M059J (cell line): Measurements from ENCODE around the gene ANKMY1.

GRCh38 chr2:239280912-239281792, 119.7 kb downstream of the HDAC4 start:
- RAMPAGE, long total RNA = no peak

- RAMPAGE, long total RNA = no peak
Observed at GRCh38 chr2:239295368-239295690, 105.5 kb downstream of the HDAC4 start.

DNA sequence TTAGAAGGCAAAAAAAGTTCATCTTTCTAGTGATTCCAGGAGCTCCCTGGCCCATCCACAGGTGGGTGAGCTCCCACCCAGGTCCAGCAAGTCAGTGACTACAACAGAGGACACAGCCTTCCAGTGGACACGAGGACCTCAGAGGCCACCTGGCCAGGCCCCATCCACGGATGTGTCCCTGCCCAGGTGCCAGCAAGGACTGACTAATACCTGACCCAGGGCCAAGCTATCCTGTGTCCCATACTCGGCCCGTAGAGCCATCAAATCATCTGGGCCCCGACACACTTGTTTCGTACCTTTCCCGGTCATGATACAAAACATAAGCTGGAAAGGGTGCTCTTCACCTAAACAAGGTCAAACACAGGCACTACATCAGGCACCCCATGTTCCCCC, 94.6 kb downstream of the HDAC4 start:
- RAMPAGE, long total RNA = no peak

GRCh38 chr2:239326564-239327356, 74.1 kb downstream of the HDAC4 start:
- RAMPAGE, long total RNA = no peak

GRCh38 chr2:239329231-239330293, 71.3 kb downstream of the HDAC4 start:
- RAMPAGE, long total RNA = no peak

DNA sequence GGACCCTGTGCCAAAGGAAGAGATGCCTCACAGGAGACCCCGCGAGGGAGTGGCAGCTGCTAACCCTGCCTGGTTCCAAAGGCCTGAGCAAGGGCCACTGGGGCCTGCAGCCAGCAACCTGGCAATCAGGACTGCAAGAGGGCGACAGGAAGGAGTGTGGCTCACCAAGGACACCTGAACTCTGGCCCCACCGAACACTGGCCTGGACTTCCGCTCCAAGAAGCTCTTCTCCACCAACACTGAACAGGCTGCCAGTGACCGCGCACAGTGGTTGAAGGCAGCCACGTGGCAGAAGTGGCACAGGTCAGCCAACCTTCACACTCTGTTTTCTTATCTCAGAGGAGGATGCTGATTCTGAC, 70.5 kb downstream of the HDAC4 start:
- RAMPAGE, long total RNA = no peak

- RAMPAGE, long total RNA = no peak
Observed at GRCh38 chr2:239330653-239331224, 70.1 kb downstream of the HDAC4 start.

GRCh38 chr2:239339959-239340656, 60.7 kb downstream of the HDAC4 start:
- RAMPAGE, long total RNA = no peak

- RAMPAGE, long total RNA = no peak
Observed at GRCh38 chr2:239381562-239382289, 19.1 kb downstream of the HDAC4 start.

GRCh38 chr2:239399121-239399868, 1.5 kb downstream of the HDAC4 start:
- RAMPAGE, long total RNA = no peak

GRCh38 chr2:239402667-239402962, 1.8 kb upstream of the HDAC4 start:
- RAMPAGE, long total RNA = no peak

DNA sequence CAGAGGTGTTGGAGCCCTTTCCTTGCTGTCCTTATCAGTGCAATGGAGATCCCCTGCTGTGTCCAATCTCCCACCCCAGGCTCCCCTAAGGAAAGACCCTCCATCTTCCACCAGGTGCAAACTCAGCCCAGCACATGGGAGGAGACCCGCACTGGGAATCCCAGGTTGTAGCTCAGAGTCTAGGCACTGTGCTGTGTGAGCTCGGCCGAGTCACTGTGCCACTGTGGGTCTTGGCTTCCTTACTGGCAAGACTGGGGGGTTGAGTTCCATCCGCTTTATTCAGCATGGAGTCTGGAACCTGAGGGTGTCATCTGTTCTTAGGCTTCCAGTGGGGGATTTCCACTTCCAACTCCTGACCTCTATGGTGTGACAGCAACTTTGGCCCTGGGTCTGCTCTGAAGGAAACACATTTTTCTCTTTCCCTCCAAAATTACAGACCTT, 237.1 kb upstream of the HDAC4 start:
- RAMPAGE, long total RNA = no peak

DNA sequence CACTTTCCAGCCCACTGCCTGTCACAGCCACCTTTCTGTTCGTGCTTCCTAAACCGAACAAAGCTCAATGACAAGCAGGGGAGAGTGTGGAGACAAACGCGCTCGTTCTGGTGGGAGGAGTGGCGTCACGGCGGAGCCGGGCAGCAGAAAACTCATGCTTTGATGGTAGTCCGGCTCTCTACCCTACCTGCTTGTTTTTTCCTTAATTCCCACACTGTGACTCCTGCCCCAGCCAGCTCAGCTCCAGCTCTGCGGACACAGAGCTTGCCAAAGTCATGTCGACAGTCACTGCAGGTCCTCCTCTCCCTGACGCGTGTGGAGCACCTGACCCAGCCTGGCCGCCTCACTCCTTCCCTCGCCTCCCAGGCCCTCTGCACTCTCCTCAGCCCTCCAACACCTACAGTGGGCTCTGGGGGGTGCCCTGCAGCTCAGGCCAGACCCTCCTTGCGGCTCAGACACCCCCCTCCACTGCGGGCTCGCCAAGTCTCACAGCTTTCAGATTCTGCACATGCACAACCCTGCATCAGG, 68.4 kb downstream of the NDUFA10 start:
- RAMPAGE, long total RNA = no peak

- RAMPAGE, long total RNA = no peak
Observed at GRCh38 chr2:240236302-240236928, 96.0 kb upstream of the OTOS start.

DNA sequence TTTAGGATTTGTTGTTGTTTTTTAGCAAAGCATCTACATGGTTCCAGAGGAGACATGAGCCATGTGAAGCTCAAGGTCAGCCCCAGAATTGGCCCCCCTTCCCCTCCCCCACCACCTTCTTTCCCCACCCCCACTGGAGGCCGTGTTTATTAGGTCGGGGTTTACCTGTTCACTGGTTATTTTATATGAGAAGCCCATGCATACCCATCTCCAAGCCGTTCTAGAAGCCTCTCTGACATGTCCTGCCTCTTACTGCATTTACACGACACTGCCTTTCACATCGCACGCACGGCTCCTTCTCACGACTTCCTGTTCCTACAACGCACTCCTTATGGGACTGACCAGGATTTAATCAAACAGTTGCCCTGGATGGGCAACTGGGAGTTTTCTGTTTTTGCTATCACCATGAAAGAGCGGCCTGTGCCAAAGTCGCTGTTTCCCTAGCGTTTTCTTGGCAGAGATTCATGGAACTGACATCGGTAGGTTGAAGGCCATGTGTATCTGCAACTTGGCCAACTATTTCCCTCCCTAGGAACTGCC, 97.0 kb upstream of the OTOS start:
- RAMPAGE, long total RNA = no peak

DNA sequence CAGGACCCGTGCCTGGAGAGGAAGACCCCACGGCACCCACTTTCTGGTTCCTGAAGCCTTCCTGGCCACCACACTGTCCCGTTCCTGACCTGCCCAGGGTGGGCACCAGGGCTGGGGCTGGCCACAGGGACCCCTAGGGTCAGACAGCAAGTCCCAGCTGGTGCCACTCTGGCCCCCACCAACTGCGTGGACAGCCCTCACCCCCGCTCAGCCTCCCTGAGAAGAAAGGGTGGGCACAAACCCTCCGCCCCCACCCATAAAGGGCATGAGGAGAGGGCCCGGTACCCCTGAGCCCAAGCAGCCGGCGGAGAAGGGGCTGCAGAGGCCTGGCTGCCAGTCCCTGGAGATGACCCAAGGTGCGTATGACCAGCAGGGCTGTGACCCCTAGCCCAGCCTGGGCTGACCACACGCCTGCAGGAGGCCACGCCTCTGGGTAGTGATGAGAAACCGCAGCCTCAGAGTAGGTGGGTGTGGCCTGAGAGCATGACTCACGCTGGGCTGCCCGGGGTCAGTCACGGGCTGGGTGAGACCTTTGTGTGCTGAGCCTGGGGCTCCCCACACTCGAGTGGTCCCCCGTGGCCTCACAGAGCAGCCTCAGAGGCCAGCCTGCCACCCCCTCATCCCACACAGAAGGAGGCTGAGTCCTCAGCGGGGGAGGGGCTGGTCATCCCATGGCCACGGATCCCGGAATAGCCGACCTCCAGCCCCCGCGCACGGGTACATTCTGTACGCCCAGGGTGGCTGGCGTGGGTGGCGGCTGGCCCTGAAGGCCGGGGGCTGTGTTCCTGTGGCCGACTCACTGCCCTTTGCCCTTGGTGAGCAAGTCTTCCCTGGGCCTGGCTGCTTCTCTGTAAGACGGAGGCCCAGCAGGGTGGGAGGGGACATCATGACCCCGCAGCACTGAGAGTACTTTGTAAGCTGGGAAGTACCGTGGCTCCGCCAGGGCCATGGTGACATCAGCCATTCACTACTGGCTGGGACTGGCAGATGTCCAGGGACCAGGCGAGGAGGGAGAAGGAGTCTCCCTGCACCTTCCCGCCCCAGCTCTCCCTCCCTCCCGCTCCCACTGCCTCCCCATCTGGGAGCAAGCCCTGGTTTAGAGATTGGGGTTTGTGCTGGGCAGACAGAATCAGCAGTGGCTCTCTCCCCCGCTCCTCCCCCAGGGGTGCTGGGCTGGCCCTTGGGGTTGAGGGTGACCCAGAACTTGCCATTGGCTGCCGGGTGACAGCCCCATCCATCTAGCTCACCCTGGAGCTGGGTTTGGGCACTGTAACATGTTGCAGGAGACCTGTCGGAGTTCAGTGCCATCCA, 110.8 kb upstream of the OTOS start:
- RAMPAGE, long total RNA = no peak

- RAMPAGE, long total RNA = no peak
Observed at GRCh38 chr2:240300508-240301005, 134.9 kb upstream of the GPC1 start.

DNA sequence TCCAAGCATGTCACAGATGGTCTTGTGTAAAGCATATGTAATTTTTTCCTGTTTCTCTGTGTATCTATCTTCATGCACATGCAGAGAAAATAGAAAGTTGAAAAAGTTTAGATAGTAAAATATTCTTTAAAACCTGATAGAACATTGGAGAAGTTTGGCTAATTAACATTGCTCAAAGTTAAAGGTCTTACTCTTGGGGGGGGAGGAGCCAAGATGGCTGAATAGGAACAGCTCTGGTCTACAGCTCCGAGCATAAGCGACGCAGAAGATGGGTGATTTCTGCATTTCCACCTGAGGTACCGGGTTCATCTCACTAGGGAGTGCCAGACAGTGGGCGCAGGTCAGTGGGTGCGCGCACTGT, 13.5 kb downstream of the ANKMY1 start:
- RAMPAGE, long total RNA = no peak

DNA sequence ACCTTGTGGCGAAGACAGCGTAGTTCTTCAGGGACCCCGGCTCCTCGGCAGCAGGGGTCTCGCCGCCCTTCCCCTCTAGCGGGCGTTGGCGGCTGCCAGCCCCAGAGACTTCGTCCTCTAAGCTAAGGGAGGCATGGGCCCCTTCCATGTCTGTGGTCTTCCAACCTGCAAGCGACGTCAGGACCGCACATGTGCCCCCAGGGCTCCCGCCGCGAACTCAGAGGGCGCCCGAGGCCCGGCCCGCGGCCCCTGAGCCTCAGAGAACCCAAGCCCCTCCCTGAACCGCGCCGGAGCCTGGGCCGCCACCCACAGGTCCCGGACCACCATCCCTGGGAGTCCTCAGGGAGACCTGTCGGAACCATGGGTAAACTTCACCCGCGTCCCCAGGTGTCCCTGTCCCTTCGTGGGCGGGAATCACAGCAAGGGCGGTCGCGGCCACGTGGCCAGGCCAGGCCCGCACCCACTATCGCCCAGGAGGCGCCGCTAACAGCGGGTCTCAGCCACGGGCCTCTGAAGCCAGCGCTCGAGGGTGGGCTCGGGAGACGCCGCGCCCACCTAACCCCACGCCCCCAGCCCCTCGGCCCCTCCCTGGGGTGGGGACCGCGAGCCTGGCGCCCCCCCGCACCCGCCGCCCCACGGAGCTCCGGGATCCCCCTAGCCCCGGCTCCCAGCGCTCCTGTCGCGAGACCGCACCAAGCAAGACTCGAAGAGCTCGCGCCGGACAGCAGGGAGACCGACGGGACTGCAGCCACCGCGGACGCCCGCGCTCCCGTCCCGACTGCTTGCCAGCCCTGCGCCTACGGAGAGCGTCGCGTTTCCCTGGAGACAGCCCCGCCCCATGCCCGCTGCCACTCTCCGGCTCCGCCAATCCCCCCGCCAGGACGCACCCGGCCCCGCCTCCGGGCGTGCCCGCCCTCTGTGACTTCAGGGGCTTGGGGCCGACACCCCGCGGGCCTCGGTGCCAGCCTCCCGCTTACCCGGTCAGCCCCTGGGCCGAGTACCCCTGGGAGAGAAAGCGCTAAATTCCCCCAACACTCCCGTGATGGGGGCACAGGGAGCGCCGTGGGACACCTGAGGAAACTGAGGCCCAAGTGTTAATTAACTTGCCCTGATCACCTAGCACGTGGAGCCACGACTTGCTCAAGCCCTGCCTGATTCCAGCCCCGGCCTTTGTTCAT, at the start of gene ANKMY1:
ANKMY1 (minus strand) TSS at position 801 of the 1,178 bp plus-strand sequence.
- RAMPAGE, long total RNA = no peak

DNA sequence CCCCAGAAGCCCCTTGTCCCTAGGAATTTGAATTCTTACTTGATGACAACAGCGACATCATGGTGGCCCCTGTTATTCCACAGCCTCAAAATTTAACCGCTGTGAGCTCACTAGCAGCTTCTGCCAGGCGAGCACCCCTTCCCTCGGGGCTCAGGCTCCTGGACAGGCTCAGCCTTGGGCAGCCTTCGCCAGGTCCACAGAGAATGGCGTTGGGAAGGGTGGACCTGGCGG, 914 bp upstream of the RNPEPL1 start:
- RAMPAGE, long total RNA = no peak